PC-3 (cell line): ENCODE measurements around a stretch of chr15.

GRCh38 chr15:41520323-41521115 is 6.9 kb upstream of the LTK start:
- RAMPAGE, long total RNA, result no peak

DNA sequence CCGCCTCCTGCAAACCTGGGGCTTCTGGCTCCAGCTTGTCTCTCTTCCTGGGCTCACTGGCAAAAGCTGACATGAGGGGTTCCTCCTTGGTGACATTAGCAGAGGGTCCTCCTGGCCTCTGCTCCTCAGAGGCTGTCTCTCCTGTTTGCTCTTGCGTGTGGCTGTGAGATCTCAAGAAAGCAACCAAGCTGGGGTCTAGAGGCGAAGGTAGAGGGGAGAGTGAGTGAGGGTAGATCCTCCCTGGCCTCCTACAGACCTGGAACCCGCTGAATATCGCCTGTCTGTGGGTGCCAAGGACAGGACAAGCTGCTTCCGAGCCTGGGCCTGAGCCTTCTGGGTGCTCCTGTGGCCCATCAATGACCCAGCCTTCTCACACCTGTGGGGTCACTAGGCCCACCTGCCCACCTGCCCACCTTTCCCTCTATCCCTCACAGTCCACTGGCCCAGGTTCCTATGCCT is 13.0 kb downstream of the RPAP1 start:
- RAMPAGE, long total RNA, result no peak

DNA sequence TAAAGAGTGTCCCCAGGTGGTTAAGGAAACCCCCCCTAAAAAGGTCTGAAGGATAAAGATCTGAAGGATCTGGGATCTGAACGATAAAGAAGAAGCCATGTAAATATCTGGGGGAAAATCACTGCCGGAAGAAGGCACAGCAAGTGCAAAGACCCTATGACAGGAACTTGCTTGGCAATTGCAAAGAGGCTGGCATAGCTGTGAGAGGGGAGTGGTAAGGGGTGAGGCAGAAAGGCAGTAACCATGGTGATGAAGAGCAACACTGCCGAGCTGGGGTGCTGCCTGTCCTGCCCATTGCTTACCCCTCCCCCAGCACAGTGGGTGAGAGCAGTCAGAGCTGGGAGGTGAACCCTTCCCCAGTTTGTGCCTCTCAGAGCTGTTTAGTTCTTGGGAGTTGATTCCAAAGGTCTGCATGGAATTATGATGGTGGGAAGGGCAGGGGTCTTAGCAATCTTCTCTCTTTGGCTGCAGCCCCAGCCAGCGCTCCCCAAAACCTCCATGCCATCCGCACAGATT is 8.8 kb downstream of the TYRO3 start:
- RAMPAGE, long total RNA, result no peak

- RAMPAGE, long total RNA, result no peak
These were observed 37.6 kb downstream of the EHD4 start for GRCh38 chr15:41934580-41935356.

- RAMPAGE, long total RNA, result no peak
These were observed 6.2 kb downstream of the EHD4 start for GRCh38 chr15:41965794-41966866.

DNA sequence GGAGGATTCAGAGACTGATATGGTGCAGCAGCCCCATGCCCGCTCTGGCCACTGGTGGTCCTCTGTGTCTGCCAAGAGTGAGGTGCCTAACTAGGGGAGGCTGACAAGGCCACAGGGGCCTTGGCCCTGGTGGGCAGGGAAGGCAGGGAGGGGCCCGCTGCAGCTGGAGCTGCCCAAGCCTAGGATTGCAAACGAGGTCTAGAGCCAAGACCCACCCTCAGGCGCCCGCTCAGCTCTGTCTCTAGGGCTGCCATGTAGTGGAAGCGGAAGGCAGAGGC is 11.4 kb downstream of the PLA2G4D start:
- RAMPAGE, long total RNA, result no peak

DNA sequence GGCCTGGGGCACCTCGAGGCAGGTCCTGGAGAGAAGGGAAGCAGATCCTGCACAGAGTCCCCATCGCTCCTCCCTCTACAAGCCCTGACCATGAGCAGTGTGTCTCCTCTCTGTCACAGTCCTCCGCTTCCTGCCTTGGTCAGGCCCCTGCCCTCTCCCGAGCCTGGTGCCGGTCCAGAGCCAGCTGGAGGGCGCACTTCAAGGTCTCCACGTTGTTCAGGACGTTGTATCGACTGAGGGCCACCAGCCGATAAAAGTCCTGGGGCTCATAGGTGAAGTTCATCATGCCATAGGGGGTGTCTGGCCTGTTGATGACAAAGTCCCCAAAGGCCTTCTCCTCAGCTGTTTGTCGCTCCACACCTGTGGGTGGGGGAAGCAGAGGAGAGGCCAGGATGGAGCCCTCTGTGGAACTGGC is 14.6 kb downstream of the PLA2G4F start:
- RAMPAGE, long total RNA, result no peak

DNA sequence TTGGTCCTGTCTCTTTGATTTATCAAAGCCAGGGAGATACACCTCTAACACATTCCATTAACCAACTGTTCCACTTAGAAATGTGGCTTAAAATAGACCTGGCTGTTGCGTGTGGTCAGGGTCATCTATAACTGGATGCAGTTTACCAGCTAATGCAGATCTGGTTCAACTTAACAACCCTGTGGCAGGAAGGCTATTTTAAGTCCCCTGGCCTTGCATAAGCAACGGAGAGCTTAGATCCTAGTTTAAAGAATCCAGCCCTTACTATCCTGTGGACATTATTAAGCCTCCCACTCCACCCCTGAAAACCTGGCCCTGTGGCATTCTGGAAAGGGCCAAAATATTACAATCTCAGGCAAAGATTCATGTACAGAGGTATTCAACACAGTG is 28.0 kb upstream of the CAPN3 start:
- RAMPAGE, long total RNA, result no peak

DNA sequence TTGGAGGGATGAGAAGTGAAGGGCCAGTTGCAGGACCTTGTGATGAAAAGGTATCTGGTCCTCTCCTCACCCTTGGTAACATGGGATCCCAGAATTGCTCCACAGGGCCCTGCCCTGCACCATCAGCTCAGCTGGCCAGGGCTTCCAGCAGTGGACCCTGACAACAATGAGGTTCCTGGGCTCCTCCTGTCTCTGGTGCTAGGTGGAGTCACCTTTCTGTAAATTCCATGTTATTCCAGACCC is 5.5 kb downstream of the CAPN3 start:
- RAMPAGE, long total RNA, result no peak

DNA sequence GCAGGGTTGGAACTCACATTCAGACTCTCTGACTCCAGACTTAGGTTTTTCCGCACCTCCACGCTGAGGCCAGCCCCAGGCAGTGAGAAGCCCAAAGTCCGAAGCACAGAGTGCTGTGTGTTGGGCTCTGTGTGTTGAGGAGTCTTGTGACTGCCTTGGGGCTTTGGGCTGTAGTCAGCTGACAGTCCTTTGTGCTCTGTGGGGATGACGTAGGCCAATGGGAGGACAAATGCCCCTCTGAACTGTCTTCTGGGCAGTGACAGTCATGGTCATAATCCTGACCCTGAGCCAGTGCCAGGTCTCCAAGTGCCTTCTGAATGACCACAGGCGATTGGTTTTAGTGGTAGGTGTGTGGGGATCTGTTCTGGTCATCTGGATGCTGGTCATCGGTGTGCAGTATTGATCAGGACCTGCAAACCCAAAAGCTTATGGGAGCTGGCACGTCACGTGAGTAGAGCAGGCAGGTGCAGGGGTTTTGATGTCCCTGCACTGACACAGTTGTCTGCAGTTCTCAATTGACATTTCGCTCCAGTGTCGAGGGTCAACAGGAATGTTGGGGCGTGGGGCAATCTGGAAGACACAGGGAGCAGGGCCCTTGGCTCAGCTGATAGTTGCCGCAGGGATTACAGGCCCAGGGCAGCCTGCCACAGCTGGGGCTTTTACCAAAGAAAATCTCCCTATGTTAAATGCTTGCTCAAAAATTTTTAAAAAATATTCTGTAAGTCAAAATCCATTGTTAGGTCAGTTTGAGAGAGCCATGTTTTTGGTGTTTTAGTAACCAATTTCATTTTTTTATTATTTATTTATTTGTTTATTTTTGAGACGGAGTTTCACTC is 45.4 kb downstream of the CAPN3 start:
- RAMPAGE, long total RNA, result no peak

DNA sequence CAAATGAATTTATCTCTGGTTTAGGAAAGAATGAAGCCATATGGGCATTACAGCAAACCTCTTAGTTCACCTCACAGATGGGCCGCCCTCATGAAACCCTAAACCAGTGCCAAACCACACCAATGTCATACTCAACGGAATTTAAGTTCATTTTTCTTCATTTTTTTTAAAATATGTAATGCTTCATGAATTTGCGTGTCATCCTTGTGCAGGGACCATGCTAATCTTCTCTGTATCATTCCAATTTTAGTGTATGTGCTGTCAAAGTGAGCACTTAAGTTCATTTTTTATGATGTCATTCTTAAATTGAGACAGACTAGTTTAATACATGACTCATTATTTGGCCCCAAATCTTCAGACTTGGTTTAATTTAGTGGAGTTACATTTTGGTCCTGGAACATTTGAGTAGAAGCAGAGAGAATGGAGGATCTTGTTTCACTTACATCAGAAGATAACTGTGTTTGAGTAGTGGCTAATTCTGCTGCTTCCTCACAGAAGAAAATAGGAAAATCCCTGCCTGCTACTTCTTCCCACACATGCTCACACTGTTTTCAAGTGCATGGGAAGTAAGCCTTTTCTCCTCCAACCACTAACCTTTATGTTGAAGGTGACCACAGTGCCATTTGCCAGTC is 63.4 kb downstream of the ZNF106 start:
- RAMPAGE, long total RNA, result no peak

DNA sequence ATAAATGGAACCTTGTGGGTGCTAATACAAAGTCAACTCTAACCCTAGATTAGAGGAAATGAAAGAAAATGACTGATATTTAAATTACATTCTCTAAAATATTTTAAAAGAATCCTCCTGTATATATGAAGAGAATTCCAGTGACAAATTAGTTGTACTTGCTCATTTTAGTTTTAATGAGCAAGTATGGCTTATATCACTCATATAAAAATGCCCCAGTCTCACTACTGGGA is 49.2 kb downstream of the ZNF106 start:
- RAMPAGE, long total RNA, result no peak

DNA sequence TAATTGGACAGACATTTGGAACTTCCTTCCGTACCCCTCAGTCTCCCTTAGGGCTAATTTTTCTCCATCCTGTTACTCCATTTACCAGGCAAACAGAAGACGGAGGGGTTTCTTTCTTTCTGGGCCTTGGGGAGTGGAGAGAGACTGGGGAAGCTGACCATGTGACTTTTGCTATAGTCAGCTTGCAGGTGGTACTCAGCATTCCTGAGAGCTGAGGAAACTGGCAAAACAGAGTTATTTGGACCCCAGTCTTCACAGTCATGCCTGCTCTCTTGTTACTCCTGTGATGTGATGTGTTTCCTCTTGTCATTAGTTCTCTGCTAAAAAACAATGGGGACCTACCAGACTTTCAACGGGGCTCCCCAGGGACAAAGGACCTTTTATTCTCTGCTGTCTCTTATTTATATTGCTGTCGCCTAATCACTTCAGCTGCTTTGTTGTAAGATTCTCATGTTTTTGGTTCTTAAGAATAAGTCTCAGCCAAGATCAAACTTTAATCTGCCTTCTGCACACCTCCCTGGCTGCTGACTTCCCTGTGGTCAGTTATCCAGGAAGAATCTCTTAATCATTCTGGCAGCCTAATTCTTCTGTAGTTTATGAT is 8.7 kb downstream of the STARD9 start:
- RAMPAGE, long total RNA, result no peak

DNA sequence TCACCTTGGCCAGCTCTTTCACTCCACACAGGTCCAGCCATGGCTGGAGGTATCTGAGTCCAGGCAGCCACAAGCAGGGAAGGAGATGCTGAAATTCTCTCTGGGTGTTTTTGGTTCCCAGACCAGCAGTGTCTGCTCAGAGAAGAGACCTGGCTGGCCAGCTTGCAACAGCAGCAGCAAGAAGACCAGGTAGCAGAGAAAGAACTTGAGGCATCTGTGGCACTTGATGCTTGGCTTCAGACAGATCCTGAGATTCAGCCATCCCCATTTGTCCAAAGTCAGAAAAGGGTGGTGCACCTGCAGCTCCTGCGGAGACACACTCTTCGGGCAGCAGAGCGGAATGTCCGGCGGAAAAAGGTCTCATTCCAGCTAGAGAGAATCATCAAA is 55.0 kb downstream of the CDAN1 start:
- RAMPAGE, long total RNA, result no peak

DNA sequence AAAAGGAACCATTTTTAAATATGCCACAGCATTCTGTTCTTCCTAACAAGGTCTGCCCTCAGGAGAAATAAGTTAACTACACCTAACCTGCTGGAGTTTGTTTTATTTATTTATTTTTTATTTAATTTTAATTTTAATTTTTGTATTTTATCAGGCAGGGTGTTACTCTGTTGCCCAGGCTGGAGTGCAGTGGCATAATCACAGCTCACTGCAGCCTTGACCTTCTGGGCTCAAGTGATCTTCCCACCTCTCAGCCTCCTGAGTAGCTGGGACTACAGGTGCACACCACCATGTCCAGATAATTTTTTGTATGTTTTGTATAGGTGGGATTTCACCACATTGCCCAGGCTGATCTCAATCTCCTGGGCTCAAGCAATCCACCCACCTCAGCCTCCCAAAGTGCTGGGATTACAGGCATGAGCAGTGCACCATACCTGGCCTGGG is 61.6 kb downstream of the TTBK2 start:
- RAMPAGE, long total RNA, result no peak

GRCh38 chr15:43168220-43168594 is 17.0 kb upstream of the CCNDBP1 start:
- RAMPAGE, long total RNA, result no peak

- RAMPAGE, long total RNA, result no peak
These were observed 8.5 kb upstream of the CCNDBP1 start for GRCh38 chr15:43176689-43177207.

DNA sequence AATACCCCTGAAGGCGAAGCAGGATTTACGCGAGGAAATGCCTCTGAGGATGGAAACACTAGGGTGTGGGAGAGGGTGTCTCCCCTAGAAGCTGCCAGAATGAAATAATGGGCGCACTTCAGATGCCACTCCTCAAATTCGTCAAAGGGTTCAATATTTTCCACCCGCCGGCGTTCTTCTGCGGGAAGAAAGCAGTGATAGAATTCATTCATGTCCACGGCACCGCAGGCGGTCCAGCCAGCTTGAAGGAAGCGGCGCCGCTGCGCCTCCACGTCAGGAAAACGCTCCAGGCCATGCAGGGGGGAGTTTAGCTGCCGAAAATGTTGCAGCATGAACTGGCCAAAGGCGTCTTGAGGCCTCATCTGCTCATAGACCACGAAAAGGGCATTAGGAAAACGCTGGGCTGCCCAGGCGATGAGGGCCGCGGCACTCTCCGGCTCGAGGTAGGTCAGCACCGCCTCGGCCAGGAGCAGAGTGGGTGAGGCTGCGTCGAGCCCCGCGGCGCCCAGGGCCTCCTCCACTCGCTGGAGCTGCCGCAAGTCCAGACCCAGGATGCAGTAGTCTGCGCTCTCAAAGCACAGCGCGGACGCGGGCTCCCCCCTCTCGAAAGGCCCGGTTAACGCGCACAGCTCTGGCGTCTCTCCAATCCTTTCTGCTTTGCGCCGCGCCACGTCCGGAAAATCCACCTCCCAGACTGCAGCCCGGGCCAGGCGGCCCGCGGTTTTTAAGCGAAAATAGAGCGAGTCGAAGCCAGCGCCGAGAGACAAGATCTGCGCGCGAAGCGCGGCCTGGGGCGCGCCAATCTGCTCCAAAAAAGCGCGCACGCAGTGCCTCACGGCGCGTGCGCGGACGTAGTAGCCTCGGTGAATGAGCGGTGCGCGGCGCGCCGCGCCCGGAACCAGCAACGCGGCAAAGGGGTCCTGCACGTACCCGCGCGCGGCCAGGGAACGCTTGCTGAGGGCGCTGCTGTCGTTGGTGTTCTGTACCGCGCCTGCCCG is 606 bp downstream of the LCMT2 start:
- RAMPAGE, long total RNA, result no peak

- RAMPAGE, long total RNA, result no peak
These were observed 7.7 kb downstream of the ADAL start for GRCh38 chr15:43338120-43338548.

GRCh38 chr15:43523829-43524651 is 6.6 kb downstream of the MAP1A start:
- RAMPAGE, long total RNA, result no peak